NT2/D1 (cell line): ENCODE results near the genes RRAD and SLC9A5.

DNA sequence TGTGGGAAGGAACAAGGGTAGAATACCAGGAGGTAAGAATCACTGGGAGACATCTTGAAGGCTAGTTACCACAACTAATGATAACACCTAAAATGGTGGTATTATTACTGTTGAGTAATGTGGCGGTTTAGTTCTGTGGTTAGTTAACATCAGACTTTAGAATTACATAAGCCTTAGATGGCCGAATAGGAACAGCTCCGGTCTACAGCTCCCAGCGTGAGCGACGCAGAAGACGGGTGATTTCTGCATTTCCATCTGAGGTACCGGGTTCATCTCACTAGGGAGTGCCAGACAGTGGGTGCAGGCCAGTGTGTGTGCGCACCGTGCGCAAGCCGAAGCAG lies 567.9 kb upstream of the CDH11 start:
- RRBS, 2 experiments, result no CpG with 5 or more reads among the region's 12 CpGs

DNA sequence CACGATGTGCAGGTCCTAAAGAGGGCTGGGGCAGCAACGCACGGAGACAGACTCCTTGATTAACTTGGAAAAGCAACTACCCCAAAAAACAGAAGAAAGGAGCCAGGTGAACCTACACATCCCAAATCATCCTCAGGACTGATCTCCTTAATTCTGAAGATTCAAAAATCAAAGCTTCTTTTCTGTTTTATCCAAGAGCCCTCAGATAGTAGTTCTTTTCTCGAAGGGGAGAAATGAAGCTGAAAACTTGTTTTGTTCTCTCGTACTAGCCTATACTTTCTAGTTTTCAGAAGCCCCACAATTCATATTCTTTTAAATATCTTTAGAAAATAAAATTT lies 223.7 kb upstream of the CDH5 start:
- RRBS, 2 experiments, result no CpG with 5 or more reads among the region's 5 CpGs

DNA sequence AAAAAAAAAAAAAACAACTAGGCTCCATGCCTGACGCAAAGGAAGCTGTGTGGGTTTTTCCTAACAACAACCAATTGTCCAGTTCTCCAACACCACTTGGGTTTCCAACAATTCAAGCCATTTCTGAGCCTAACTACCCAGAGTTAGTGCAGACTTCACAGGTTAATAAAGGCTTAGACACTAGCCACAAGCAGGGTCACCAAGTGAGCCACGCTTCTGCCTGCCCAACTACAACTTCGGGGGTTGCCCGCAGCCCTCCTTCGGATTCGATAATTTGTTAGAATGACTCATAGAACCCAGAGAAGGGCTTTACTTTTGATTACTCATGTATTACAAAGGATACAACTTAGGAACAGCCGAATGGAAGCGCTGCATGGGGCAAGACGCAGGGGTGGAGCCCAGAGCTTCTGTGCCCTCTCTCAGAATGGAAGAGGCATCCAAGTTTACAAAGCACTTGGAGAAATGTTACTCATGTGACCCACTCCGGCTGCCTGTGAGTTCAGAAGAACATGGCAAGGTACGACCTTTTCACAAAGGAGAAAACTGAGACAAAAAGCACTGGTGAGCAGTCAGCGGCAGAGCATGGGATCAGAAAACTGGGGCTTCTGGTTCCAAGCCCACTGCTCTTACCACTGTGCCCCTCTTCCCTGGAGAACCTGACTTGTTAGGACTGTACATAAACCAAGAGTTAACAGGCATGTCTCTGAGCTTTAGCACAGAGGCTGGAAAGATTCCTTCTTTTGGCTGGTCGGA lies 7.5 kb upstream of the CDH5 start:
- RRBS, 2 experiments, result no CpG with 5 or more reads among the region's 13 CpGs

- RRBS, 2 experiments, result no CpG with 5 or more reads among the region's 2 CpGs
These were observed 26.9 kb upstream of the BEAN1 start for GRCh38 chr16:66400240-66400575.

DNA sequence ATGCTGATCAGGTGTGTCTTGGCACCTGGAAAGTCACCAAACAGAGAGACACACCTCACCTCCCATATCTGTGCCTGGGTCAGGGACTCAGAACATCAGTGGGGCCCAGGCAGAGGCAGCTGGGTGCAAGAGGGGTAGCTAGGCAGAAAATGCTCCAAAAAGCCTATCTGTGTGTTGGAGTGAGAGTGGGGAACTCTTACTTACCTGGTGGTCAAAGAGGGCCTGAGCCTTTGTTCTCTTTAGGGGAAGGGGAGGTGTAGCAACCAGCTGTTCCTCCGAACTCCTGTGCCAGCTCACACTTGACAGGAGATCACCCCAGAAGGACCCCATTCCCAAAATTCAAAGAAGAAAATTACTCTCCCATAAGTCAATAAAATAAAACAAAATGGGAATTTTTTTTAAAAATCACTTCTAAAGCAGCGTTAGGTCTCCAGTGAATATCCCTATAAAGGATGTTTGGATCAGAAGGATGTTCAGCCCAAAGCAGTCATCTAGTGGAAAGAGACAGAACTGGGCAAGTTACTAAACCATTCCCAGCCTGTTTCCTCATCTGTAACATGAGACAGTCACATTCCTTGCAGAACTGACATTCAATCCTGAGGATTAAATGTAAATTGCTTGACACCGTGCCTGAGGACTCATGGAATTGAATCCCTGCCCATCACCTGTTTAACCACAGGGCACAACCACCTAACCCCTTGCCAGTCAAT lies 1.1 kb downstream of the CMTM2 start:
- RRBS, 2 experiments, result no CpG with 5 or more reads among the region's 3 CpGs

GRCh38 chr16:66608107-66608863 lies 3.8 kb downstream of the CMTM3 start:
- RRBS, 2 experiments, result no CpG with 5 or more reads among the region's 13 CpGs

DNA sequence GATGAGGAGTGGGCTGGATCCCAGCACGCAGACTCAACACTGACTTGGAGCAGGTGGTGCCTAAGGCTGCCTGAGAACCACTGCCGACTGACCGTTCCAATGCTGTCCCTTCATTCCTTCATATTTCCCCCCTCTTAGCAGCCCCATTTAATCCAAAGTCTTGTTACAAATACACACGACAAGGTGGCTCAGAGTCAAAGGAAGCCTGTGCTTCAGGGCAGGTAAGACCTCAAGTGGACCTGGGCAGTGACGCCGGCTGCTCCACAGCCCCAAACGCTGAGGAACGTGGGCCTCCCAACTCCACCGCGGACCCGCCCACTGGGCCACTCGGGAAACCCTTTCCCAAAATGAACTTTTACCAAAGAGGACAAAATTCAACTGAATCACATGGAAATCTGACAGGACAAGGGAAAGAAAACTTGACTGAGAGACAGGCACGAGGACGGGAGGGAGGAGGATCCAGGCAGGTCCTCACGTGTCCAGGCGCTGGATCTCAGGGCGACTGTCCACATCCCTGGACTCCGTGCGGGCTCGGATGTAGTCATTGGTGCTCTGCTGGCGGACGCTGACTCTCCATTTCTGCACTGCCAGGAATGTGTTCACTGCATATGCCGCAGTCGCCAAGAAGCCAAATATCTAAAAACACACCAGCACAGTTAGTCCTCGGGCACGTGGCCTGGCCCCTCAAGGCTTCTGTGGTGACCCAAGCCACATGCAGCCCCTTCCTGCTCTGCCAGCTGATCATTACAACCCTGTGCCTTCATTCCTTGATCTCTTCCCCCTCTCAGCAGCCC lies 17.3 kb downstream of the CMTM3 start:
- RRBS, 2 experiments, result no CpG with 5 or more reads among the region's 26 CpGs

- RRBS, 2 experiments, result 2 to 3% methylated on average over 12 of the region's 21 CpGs
These were observed 564 bp upstream of the CMTM4 start for GRCh38 chr16:66697130-66697484.

GRCh38 chr16:66911042-66911347 lies 7.7 kb downstream of the CDH16 start:
- RRBS, 2 experiments, result no CpG with 5 or more reads among the region's 5 CpGs

- RRBS, 2 experiments, result 8 to 20% methylated on average over 3 of the region's 36 CpGs
These were observed at the start of gene RRAD for GRCh38 chr16:66925397-66925982. TSS of gene RRAD (minus strand) at chr16:66925535.

DNA sequence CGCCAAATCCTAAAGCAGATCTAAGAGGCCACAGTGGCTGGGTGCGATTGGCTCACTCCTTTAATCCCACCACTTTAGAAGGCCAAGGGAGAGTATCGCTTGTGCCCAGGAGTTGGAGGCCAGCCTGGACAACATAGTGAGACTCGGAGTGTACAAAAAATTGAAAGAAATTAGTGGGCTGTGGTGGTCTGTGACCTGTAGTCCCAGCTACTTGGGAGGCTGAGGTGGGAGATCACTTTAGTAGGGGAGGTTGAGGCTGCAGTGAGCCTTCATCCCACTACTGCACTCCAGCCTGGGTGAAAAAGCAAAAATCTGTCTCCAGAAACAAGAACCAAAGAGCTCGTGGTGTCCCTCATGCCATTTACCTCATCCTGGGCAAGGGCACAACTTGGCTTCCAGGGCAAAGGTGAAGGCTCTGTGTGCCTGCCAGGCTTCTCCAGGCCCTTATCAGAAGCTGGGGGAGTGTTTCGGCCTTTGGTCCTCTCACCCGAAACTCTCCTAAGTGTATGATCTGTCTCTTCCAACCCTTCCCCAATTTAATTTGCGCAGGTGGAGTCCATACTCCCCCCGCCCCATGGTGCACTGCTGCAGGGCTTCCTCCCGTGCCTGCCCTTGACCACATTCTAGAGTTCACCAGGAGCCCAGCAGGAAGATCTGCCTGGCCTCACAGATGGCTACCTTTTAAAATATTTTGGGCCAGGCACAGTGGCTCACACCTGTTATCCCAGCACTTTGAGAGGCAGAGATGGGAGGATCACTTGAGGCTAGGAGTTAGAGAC lies 1.1 kb downstream of the CES2 start:
- RRBS, 2 experiments, result no CpG with 5 or more reads among the region's 10 CpGs

DNA sequence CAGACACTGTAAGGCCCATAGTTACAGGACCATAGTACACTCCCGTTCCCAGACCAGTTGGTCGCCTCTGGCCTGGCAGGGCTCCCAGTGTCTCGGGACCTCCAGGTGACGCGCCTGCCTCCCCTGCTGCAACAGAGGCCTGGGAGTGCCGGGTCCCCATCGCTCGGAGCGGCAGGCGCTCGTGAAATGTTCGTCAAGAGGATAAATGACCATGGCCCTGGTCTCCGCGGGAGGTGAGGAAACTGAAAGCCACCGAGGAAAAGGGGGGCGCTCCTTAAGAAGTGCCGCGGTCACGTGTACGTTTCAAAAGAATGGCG lies 12.4 kb downstream of the CES2 start:
- RRBS, 2 experiments, result no CpG with 5 or more reads among the region's 21 CpGs

DNA sequence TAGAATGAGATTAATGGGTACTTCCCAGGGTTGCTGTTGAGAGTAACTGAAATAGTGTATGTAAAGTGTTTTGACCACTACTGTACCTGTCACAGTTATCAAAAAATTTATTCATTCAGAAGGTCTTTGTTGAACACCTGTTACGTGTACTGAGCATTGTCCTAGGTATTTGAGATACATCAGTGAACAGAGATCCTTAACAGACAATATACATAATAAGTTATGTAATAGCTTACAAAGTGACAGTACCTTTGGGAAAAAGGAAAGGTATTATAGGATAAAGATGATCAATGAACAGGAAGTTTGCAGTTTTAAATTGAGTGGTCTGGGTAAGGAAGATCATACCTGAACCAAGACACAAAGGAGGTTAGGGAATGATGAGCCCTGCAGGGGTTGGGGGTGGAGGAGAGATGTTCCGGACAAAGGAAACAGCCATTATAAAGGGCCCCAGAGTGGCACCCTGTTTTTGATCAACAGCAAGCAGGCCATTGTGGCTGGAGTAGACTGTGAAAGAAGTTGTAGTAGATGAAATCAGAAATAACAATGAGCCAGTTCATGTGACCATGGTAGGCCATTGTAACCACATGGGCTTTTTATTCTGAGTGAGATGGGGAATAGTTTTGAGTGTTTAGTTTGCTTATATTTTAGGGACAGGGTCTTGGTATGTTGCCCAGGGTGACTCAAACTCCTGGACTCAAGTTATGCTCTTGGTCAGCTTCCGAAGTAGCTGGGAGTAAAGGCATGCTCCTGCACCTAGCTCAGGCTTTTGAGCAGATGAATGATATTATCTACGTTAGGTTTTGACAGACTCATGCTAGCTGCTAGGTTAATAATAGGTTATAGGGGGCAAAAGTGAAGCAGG lies 11.8 kb downstream of the CBFB start:
- RRBS, 2 experiments, result no CpG with 5 or more reads among the region's 4 CpGs

GRCh38 chr16:67170159-67171123 lies 5.9 kb downstream of the HSF4 start:
- RRBS, 2 experiments, result 1% methylated on average over 18 of the region's 55 CpGs

DNA sequence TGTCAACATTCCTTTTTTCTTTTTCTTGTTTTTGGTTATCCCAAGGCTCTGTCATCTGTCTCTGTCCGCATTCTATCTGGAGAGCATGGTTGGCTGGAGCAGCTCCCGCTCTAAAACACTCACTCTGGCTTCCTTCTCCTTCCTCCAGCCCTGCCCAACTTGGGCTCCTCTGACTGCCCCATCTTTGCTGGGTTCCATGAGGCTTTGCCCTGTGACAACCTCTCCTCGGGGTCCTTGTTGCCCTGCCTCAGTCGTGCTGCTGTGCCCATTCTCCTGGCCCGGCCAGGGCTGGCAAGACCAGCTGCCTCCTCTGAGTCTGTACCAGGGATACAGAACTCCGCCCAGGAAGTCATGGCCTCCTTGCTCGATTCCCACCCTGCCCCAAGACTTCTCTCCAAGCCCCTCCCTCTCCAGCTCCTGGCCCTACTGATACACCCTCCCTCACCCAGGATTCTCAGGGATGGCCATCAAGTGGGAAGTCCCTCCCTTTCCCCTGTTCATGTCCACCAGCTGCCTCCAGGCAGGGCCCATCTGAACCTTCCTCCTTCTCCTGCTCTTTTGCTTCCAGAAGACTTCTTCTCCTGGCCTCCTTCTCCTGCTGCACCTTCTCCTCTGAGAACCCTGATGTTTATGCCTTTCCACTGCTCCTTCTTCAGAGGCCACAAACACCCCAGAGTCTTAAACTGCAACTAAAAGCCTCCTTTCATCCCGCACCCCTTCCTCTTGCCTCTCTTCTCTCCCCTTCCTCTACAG lies 11.2 kb upstream of the TMEM208 start:
- RRBS, 2 experiments, result no CpG with 5 or more reads among the region's 8 CpGs

DNA sequence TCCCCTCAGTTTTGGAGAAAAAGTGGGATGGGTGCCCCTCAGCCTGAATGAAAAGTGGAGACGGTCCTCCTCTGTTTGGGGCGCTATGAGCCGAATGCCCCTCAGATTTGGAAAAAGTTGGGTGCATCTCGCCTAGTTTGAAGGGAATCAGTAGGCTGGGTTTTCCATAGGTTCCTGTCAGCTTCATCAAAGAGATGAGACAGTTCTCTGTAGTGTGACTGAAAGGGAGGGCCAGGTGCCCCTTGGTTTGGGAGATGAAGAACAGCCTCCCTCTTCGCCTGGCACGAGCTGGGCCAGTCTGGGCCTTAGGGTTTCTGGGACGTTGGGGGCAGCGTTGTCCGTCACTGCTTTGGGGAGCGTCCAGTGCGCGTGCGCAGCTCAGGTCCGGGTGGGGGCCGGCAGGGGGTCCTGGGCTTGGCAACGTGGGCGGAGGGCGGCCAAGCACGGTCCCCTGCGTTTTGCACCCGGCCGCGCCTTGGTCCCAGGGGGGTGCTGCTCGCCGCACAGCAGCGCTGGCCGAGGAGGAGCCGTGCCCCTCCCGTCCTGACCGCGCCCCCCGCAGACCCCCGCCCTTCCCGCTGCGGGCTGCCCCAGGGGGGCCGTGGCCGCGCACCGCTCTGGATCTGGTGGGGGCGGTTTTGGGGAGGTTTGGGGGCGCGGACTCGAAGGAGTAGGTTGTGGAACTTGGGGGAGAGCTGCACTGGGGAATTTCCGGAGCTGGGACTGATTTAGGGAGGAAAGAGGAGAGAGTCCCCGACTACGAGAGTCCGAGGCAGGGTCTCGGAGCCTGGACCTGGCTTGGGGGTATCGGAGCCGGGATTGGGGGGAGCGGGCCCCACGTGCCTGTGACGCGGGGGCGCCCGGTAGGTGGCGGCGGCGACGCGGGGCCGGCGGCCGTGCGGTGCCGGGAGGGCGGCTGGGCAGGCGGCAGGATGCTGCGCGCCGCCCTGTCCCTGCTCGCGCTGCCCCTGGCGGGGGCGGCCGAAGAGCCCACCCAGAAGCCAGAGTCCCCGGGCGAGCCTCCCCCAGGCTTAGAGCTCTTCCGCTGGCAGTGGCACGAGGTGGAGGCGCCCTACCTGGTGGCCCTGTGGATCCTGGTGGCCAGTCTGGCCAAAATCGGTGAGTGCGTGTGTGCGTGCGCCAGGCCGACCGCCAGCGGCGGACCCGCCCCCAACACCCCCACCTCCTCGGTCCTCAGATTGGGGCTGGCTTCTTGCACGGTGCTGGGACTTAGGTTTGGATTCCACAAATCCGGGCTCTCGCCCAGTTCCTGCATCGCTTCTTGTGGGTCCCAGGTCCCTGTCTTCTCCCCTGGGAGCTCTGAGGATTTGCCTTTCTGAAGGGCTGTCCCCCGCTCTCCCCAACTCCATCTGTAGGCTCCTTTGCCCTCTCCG lies at the start of gene SLC9A5:
TSS of gene SLC9A5 (plus strand) at position 897 of the 1,394 bp plus-strand sequence.
- RRBS, 2 experiments, result 1 to 2% methylated on average over 24 of the region's 97 CpGs

- RRBS, 2 experiments, result no CpG with 5 or more reads among the region's 3 CpGs
These were observed 1.4 kb upstream of the PLEKHG4 start for GRCh38 chr16:67277876-67278379.

DNA sequence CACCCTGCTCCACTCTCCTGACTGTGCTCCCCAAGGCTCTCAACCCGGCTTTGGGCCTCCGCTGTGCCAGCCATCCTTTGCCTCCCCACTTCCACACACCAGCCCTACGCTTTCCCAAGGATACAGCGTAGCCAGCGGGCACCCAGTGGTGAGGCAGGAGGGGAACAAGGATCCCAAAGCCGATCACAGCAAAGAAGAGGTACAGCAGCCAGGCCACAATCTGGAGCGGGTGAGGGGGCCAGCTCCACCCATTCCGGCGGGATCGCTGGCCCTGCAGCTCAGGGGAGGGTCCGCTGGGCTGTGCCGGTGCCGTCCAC lies 10.2 kb downstream of the ZDHHC1 start:
- RRBS, 2 experiments, result 90 to 94% methylated on average over 5 of the region's 13 CpGs

DNA sequence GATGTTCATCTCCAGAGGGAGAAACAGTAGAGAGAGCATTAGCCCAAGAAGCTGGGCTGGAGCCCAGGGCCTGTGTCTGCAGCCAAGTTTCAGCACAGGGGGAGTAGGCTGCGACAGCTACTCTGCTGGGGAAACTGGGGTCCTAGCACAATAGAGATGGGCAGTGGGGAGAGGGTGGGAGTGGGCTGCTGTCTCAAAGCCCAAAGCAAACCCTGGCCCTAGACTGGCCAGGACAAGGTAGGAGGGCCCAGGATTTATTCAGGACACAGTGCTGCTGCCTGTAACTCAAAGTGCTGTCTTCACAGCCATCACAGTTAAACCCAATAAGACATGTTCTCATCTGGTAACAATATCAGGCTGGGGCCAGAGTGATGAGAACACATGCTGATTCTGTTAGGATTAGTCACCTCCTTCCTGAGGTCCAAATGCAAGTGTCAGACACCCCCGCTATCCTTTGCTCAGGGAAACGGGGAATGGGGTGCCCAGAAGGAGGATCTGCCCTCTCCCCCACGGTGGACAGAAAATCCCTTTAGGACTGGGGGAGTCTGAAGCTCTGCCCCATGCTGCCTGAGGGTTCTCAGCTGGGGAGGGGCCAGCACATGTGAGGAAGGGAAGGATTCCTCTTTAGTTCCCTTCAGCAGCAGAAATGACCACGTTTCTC lies 9.7 kb downstream of the ZDHHC1 start:
- RRBS, 2 experiments, result no CpG with 5 or more reads among the region's 5 CpGs